Subcutaneous preadipocyte (primary cell): Measurements from ENCODE around the genes HSD17B14, BAX and SNRNP70.

DNA sequence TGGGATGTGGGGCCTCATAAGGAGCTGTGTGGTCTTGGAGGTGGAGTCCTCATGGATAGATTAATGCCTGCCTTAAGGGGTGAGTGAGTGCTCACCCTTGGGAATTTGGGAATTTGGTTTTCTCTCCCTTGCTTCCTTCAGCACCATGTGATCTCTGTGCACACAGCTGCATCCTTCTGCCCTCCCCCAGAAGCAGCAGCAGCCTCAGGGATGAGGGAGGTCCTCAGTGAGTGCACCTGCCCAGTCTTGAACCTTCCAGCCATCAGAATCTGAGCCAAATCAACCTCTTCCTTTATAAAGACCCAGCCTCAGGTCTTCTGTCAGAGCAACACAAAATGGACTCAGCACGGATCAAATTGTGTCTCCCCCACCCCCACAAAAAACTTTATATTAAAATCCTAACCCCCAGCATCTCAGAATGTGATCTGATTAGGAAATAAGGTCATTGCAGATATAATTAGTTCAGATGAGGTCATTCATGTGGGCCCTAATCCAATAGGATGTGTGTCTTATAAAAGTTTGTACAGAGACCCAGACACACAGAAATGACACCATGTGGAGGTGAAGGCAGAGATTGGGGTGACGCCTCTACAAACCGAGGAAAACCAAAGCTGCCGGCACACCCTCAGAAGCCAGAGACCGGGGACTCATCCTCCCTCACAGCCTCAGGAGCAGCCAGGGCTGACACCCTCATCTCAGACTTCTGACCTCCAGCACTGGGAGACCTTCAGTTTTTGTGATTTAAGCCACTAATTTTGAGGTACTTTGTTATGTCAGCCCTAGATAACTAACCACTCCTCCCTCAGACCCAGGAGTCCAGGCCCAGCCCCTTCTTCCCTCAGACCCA lies 13.0 kb downstream of the CYTH2 start:
- CAGE, long polyA plus RNA: no peak

DNA sequence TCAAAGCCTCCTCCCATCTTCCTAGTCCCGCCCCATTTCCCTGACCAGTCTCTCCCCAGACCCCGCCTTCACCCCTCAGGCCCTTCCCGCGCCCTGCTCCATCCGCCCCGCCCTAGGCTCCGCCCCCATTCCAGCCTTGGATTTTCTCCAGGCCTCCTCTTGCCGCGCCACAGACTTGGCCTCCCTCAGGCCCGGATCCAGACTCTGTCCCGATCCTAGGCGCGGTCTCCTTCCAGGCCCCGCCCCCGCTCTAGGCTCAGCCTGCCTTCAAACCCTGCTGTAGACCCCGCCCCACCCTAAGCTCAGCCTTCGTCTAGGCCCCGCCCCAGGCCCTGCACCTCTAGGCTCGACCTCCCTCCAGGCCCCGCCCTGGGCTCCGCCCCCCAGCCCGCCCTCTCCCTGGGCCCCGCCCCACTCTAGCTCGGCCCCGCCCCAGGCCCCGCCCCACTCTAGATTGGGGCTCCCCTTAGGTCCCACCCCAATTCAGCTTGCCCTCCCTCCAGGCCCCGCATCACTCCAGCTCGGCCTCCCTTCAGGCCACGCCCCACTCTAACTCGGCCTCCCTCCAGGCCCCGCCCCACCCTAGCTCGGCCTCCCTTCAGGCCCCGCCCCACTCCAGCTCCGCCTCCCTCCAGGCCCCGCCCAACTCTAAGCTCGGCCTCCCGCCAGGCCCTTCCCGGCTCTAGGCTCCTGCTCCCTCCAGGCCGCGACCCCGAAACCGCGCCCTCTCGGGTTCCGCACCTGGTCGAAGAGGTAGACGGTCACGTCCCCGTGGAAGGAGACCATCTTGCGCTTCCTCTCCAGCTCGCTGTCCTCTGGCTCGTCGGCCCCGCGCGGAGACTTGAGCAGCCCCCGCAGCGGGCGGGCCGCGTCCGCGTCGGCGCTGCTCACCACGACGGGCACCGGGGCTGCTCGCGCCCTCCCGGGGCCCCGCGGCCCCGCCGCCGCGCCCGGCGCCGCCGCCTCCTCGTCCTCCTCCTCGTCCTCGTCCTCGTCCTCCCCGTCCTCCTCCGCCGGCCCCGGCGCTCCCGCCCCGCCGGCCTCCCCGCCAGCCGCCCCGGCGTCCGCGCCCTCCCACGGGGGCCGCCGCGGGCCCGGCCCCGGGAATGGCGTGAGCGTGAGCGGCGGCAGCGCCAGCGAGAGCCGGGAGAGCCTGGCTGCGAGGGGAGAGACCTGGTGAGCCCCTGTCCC lies 18.3 kb downstream of the LMTK3 start:
- CAGE, long polyA plus RNA: no peak

GRCh38 chr19:48496804-48498087 lies 14.4 kb downstream of the LMTK3 start:
- CAGE, long polyA plus RNA: no peak

DNA sequence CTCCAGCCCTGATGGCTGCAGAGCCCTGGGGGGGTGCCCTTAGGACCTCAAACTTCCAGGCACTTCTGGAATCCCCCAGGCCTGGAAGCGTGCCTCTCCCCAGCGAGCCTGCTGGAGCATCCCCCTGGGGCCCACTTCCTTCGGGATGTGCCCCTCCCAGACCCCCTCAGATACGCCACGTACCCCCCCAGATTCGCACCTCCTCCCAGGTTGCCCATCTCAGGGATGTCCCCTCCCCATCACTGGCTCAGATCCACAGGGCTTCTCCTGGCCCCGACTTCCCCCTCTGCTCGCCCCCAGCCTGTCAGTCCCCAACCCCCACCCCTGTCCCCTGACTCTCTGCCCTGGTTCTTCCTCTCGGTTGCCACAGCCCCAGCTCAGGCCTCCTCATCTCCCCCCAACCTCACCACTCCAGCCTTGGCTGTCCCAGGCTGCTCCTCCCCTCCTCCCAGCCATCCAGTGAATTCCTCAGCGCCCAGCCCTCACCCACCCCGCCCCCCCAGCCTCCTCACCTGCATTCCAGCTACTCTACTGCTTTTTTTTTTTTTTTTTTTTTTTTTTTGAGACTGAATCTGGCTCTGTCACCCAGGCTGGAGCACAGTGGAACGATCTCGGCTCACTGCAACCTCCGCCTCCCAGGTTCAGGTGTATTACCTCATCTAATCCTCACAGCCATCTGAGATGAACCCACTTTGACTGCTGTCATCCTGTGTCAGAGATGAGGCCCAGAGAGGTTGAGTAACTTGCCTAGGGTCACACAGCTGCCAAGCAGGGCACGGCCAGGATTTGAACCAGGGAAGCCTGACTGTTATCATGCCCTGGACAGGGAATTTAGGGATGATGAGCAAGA lies 2.4 kb downstream of the SULT2B1 start:
- CAGE, long polyA plus RNA: no peak

DNA sequence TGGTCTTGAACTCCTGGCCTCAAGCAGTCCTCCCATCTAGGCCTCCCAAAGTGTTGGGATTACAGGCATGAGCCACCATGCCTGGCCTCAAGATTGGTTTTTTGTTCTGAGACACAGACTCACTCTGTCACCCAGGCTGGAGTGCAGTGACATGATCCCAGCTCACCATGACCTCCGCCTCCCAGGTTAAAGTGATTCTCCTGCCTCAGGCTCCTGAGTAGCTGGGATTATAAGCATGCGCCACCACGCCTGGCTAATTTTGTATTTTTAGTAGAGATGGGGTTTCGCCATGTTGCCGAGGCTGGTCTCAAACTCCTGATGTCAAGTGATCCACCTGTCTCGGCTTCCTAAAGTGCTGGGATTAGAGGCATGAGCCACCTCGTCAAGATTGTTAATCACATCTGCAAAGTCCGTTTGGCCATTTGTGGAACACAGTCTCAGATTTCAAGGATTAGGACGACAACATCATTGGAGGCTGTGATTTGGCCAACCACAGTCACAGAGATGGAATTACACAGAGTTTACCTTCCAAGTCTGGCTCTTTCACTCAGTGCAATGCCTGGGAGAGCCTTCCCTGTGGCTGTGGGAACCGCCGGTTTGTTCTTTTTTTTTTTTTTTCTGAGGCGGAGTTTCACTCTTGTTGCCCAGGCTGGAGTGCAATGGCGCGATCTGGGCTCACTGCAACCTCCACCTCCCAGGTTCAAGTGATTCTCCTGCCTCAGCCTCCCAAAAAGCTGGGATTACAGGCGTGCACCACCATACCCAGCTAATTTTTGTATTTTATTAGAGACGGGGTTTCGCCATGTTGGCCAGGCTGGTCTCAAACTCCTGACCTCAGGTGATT lies 17.8 kb downstream of the SULT2B1 start:
- CAGE, long polyA plus RNA: no peak

DNA sequence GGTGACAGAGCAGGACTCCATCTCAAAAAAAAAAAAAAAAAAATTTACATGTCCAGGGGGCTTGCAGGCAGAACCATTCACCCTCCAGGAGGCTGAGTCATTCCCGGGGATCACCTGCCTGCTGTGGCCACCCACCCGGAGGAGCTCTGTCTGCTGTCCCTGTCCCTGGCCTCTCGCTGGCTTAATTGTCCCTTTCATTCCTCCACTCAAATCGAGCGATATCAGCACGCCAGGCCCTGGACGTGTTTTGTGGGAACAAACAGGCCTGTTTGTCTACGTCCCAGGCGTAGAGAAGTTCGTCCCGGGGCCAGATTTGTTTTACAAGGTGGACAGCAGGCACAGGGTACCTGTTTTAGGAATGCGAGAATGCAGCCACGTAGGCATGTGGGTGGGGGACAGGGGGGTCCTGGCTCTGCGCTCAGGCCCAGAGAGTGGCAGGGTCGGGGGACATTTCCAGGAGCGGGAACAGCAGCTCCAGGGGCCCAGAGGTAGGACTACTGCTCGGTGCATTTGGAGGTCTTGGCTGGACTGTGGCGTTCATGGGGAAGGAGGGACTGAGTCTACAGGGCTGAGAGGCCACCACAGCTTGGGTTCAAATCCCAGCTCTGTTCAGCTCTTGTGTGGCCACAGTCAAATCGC lies 21.3 kb downstream of the SULT2B1 start:
- CAGE, long polyA plus RNA: no peak

DNA sequence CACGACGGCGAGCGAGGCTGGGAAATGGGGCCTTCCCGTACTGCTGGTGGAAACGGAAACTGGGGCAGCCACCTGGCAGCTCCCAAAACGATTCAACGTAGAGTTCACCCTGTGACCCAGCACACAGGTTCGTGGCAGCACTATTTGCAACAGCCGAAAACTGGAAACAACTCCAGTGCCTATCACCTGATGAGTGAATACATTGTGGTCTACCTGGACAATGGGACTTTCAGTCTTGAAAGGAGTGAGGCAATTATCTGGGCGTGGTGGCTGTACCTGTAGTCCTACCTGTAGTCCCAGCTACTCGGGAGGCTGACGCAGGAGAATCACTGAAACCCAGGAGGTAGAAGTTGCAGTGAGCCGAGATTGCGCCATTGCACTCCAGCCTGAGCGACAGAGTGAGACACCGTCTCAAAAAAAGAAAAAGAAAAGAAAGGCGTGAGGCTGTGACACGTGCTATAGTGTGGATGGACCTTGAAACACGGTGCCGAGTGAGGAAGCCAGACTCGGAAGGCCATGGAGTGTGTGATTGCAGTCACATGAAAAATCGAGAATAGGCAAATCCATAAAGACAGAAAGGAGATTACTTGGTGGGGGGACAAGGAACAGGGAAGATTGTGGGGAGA lies 4.0 kb upstream of the NTN5 start:
- CAGE, long polyA plus RNA: no peak

DNA sequence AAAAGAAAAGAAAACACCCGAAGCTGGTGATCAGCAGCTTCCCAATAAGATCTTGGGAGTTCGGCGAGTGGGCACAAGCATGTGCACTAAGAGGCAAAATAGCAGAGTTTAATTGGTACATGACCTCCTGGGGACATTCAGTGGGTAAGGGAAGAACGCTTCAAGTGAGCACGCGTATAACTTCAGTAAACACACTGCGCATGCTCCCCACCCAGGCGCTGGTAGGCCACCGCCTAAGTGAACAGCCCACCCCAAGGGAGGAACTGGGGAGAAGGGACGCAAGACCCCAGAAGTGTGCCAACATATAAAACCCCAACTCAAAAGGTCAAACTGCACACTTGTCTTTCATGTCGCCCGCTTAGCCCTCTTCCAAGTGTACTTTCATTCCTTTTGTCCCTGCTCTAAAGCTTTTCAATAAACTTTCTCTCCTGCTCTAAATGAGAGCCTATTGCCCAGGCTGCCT lies 10.5 kb upstream of the NTN5 start:
- CAGE, long polyA plus RNA: no peak

GRCh38 chr19:48720178-48721395 lies 1.1 kb upstream of the MAMSTR start:
- CAGE, long polyA plus RNA: no peak

GRCh38 chr19:48734911-48735796 lies 5.3 kb downstream of the RASIP1 start:
- CAGE, long polyA plus RNA: no peak

- CAGE, long polyA plus RNA: no peak
These were observed 662 bp downstream of the FUT1 start for GRCh38 chr19:48751755-48752203.

DNA sequence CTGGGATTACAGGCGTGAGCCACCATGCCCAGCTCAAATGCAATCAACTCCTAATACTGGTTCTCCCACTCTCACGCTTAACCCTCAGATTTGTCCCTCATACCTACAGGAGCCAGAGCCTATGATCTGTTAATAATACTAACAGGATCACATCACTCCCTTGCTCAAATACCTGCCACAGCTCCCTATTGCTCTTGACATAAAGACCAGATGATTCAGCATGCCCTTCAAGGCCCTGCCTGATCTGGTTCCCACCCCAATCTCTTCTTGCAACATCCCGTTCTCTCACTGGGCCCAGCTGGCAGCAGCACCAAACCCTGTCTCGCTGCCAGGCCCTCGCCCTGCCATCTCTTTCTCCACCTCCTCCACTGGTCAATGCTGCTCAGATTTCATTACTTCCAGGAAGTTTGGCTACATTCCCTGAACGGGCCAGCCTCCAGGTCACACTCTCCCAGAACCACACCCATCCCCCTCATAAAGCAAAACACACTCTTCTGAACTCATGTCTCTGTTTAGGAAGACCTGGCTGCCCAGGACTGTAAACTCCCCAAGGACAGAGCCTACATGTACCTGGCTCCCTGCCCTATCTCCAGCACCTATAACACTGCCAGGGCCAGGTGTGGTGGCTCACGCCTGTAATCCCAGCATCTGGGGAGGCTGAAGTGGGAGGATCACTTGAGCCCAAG lies 8.6 kb upstream of the BCAT2 start:
- CAGE, long polyA plus RNA: no peak

DNA sequence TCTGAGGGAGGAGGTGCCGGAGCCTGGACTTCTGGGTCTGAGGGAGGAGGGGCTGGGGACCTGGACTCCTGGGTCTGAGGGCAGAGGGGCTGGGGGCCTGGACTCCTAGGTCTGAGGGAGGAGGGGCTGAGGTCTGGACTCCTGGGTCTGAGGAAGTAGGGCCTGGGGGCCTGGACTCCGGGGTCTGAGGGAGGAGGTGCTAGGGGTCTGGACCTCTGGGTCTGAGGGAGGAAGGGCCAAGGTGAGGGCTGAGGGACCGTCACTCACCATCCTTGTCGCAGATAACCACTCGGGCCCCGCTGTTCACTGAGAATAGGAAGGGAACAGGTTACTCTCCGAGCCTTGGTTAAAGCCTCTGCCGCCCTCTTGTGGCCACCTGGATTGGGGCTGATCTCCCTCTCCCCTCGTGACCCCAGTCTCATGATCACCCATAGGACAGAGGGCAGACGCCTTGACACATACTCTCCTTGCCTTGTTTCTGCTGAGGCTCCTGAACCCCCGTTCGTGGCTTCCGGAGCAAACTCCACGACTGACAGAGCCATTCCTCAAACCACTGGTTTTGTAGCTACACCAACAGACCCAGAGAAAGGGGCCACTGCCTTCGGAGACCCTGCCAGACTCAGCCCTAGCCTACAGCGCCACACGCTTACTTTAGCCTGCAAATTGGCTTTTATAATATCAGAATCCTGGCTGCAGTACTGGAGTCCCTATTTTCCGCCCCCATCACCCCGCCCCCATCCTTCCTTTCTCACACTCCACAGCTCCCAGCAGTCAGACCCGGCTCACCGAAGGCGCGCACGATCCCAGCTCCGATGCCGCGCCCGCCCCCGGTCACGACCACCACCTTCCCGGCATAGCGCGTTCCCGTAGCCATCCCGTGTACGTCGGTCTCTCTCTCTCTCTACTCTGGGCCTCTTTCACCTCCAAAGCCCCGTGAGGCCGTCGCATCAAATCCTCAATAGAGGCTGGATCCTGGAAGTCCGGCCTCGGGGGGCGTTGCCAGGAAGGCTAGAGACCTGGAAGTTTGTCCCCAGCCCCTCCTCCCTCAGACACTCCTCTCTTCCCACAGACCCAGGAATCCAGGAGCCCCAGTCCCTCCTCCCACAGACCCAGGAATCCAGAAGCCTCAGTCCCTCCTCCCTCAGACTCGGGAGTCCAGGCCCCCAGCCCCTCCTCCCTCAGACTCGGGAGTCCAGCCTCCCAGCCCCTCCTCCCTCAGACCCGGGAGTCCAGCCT lies at the start of gene HSD17B14:
HSD17B14 (minus strand) TSS at position 954 of the 1,236 bp plus-strand sequence.
- CAGE, long polyA plus RNA: no peak

DNA sequence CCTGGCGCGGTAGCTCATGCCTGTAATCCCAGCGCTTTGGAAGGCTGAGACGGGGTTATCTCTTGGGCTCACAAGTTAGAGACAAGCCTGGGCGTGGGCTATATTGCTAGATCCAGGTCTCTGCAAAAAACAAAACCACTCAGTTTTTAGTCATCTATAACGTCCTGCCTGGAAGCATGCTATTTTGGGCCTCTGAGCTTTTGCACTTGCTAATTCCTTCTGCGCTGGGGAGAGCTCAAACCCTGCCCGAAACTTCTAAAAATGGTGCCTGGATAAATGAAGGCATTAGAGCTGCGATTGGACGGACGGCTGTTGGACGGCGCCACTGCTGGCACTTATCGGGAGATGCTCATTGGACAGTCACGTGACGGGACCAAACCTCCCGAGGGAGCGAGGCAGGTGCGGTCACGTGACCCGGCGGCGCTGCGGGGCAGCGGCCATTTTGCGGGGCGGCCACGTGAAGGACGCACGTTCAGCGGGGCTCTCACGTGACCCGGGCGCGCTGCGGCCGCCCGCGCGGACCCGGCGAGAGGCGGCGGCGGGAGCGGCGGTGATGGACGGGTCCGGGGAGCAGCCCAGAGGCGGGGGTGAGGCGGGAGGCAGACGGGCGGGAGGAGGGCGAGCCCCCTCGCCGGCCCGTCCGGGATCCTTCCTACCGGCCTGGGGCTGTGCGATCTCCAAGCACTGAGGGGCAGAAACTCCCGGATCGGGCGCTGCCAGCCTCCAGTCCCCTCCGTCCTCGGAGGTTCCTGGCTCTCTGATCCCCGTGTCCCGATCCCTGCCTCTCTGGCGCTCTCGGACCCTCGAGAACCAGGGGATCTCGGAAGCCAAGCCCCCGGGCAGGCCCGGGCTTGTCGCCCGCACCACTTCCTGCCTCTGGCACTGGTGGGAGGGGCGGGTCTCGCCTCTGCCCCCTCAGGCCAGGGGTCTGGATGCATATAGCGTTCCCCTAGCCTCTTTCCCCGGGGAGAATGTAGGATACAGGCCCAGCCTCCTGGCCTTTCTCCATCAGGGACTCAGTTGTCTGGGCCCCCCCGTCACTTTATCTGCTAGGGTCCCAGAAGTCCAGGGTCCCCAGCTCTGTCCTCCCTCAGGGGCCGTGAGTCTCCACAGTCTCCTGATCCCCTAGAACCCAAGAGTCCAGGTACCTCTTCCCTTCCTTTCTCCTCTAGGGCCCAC lies at the start of gene BAX:
BAX (plus strand) TSS at position 500 of the 1,179 bp plus-strand sequence.
- CAGE, long polyA plus RNA: no peak

GRCh38 chr19:48966449-48967230 lies 1.5 kb downstream of the FTL start:
- CAGE, long polyA plus RNA: no peak

DNA sequence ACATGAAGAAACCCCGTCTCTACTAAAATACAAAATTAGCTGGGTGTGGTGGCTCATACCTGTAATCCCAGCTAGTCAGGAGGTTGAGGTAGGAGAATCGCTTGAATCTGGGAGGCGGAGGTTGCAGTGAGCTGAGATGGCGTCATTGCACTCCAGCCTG lies 2.0 kb downstream of the FTL start:
- CAGE, long polyA plus RNA: no peak

DNA sequence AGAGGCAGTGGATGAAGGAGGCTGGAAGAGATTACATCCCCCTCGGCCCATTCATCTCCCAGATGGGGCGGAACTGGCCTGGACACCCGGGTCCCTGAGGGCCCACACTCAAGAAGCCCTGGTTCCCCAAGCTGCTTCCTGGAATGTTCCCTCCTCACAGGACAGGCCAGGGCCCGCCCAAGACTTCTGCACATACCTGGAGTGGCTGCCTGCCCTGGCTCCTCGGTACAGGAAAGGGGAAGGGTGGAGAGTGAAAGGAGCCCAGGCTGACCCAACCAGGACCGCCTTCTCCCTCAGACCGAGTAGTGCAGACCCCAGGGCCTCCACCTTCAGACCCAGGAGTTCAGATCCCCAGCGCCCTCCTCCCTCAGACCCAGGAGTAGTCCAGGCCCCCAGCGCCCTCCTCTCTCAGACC lies 536 bp downstream of the NTF4 start:
- CAGE, long polyA plus RNA: no peak

GRCh38 chr19:49084853-49086321 lies at the start of gene SNRNP70:
TSS of gene SNRNP70 (plus strand) at chr19:49085451.
- CAGE, long polyA plus RNA: no peak

DNA sequence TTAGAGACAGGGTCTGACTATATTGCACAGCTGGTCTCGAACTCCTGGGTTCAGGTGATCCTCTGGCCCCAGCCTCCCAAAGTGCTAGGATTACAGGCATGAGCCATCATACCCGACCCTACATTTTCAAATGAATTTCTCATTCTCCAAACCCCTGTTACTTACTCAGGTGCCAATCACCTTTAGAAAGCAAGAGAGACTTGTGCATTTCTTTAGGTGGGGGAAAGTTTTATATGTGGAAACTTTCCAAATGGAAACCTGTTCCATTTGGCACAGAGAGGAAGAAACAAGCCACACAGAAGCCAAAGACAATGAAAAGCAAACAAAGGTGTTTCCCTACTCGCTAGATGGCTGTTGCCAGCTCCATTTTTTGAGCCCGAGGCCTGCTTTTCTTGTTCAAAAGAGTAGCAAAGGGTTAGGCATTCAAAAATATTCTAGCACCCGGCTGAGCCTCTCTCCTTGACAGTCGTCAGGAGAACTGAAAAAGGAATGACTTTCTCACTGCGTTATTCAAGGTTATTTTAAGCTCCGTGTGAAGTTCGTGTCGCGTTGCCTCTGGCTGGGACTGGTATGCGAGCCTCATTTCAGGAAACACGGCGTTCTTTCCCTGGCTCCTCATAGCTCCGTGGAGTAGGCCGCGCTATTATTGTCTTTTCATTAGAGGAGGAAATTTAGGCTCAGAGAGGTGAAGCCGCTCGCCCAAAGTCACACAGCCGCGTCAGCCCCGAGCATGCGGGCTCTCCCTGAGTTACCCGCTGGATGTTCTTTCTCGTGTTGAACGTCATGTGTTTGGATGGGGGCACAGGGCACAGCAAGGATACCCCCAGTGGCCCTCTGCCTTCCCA lies 7.6 kb downstream of the TRPM4 start:
- CAGE, long polyA plus RNA: no peak

GRCh38 chr19:49167847-49168393 lies 10.3 kb downstream of the TRPM4 start:
- CAGE, long polyA plus RNA: no peak